Vein endothelial cell (primary cell): ENCODE measurements around the genes PLEK and NFU1.

- CAGE, long polyA plus RNA = no peak
These were observed 94.9 kb downstream of the MEIS1 start for GRCh38 chr2:66529749-66530305.

DNA sequence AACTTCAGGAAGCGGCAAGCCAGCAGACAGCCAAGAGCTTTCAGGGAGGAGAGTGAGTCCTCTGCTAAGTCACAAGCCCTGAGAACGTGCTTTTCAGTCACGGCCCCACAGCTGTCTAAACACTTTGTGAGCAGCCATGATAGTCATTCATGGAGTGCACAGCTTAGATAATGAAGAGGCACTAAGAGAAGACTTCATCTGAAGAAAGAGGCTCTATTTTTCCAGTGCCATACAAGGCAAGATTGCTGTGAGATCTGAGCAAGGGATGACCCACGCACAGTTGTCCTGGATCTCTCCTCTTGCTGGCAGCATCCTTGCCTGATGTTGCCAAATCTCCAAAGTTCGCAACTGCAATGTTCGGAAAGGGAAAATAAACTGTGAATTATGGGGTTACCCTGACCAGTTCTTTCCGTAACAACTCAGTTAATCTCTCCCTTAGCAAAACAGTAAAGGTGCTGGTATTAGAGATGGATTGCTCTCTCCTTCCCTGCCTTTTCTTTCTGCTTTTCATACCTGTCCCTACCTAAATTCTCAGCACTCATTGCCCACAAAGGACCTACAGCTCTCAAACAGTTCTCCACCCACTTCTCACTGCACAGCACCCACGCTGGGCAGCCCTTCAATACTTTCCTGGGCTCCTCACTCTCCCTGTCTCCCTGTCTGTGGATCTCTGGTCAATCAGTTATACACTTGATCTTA lies 418.8 kb downstream of the MEIS1 start:
- CAGE, long polyA plus RNA = no peak

DNA sequence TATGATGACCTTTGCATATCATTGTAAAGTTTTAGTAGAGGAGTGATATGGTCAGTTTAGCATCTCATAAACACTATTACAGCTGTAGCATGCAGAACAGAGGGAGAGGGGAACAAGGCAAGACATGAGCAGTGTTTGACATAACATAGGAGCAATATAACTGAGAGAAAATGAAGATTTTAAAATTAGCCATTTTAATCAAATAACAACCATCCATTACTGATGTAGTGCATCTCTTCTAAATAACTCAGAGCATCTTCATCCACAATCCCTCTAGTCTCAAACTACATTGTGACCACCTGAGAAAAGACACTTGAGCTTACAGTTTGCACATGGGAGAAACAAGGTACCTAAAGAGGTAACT lies 155.7 kb downstream of the ETAA1 start:
- CAGE, long polyA plus RNA = no peak

DNA sequence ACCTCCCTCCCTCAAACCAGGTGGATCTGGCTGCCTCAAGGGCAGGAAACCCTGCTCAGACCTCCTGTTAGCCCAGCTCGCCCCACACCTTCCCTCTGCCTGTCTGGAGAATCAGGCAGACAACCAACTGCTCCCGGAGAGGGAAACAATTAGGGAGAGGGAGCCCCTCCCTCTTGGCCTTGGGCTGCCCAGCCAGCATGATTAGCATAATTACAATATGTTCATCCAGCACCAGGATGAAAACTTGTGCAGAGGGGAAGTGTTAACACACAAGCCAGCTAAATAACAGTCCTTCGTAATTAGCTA lies 185.5 kb downstream of the C1D start:
- CAGE, long polyA plus RNA = no peak

DNA sequence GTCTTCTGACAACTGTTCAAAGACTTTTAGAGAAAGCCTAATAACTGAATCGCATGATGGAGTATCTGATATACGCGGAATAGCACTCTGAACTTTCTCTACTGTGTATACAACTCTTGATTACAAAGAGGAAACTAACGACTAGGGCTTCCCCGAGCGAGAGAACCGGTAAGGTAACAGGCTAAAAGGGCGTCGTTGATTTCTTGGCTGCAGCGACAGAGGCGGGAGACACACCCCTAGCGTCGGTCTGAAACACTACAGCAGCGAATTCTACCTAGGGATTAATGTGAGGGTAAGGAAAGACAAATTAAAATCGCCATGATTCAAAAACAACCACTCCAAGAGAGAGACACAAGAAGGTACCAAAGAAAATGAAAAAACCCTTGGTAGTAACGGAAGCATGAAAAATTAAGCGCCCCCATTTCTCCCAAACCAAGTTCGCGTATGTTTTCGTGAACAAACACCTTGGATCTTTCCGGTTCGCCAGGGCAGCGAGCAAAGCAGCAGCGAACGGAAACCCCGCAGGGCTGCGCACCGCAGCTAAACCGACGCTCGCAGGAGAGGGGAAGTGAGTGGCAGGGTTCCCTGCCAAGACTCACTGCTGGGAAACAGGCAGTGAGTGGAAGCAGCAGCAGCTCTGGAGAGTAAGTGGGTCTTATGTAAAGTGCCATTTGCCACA lies 1.2 kb downstream of the PPP3R1 start:
- CAGE, long polyA plus RNA = no peak

GRCh38 chr2:68365062-68365694 lies at the start of gene PLEK:
PLEK (plus strand) TSS chr2:68365282.
- CAGE, long polyA plus RNA = no peak

- CAGE, long polyA plus RNA = no peak
These were observed 25.9 kb downstream of the FBXO48 start for GRCh38 chr2:68441180-68441604.

DNA sequence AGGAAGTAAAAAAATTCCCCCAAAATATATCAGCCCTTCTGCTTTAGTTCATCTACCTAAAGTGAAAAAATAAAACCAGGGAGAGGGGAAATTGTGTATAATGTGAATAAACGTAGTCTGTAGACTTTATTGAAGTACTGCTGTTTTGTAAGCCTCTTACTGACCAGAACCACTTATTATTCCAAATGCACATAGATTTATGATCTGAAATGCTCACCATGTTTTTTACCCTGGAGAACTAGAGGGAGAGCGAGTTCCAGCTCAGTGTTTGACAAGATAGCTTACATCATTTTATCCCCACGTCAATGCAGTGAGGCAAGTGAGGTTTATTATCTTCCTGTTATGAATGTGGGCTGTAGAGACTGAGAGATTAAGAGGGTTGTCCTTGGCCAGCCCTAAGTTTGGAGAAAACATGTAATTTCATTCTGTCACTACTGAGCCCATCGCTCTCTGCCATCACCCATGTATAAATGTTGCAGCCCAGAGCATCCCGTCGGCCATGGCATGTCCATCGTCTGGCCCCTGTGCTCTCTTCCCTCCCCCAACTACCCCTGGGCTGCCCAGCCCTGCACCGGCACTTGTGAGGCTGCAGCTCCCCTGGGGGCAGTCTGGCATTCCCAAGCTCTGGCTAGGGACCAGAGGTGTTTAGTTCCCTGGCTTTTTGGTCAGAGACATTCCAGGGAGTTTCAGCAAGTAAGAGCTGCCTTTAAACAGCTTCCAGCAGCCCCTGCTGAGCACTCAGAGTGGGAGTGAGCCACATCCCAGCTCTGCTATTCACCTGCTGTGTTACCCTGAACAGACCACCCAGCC lies 136.7 kb downstream of the ANTXR1 start:
- CAGE, long polyA plus RNA = no peak

GRCh38 chr2:69177764-69178803 lies 165.1 kb downstream of the ANTXR1 start:
- CAGE, long polyA plus RNA = no peak

DNA sequence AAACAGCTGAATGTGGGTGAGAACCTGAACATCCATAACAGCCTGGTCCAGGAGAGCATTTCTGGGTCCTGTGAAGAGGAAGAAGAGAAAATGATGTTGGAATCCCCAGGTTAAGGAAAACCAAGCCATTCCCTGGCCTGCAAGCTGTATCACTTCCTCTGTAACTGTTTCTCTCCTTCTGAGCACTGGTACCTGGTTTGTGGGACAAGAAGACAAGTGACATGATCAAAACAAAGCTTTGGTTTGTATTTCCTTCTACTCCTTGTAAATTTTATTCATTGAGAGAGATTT lies 173.0 kb downstream of the GFPT1 start:
- CAGE, long polyA plus RNA = no peak

DNA sequence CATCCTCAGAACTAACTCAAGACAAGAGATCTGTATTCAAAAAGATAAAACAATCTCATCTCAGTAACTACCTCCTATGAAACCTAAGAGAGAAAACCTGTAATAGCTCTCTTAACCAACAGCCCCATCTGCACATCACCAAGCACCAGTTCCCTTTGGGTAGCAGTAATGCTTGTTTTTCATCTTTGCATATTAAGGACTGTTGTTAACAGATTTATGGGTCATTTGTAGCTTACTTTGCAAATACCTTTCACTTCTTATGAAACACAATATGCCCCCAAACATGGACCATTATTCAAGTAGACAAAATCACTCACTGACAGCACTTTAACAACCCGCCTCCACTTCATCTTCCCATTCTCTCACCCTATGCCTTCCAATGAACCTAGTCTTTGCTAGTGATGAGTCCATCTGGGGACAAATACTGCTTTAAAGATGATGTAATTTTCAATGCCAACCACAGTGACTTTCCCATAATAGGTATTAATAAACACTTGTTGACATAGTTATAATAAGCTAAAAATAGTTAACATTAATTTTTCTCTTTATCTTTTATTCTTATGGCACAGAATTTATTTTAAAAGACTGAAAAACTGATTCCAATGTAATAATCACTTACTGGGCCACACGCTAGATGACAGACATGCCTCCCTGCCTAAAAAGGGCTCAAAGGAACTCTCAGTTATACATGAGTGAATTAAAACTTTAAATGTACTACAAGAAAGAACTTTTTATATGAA lies 64.3 kb downstream of the GFPT1 start:
- CAGE, long polyA plus RNA = no peak

- CAGE, long polyA plus RNA = start-site peak on the minus strand at chr2:69437435-69437462, 35 and 14 reads in 2 replicates
These were observed at the start of gene NFU1 for GRCh38 chr2:69437246-69438310. NFU1 (minus strand) TSS chr2:69437435.

DNA sequence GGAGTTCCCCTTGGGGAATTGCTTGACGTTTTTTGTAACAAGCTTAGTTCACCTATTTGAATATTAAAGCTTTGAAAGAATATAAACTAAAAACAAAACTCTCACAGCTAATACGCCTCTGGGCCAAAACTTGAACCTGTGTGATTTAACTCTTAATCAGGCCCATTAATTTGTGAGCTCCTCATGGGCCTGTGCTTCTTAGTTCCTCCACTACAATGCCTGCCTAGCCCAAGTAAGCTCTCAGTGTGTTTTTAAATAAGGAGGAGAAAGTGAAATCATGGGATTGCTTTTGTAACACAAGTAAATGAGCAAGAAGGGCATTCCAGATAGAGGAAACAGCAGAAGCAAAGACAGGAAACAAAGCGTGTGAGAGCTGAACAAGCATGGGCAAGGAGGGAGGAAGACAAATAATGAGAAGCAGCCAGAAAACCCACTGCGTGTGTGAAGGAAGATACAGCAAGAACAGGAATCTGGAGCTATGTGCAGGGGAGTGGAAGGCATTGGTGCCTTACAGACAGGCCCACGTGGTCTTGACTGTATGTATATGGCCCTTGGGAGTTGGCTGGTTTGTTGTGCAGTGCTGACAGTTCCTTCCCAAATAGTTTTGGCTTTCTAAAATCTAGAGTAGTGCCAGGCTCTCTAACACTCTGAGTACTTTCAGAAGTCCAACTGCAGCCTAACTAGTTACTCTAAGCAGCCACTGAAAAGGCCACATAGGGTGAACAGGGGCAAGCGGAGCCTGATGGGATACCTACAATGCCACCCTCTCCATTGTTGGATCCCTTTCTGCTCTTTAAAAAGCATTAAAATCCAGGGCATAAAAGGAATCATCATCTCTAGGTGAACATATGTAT lies 88.6 kb downstream of the AAK1 start:
- CAGE, long polyA plus RNA = no peak

DNA sequence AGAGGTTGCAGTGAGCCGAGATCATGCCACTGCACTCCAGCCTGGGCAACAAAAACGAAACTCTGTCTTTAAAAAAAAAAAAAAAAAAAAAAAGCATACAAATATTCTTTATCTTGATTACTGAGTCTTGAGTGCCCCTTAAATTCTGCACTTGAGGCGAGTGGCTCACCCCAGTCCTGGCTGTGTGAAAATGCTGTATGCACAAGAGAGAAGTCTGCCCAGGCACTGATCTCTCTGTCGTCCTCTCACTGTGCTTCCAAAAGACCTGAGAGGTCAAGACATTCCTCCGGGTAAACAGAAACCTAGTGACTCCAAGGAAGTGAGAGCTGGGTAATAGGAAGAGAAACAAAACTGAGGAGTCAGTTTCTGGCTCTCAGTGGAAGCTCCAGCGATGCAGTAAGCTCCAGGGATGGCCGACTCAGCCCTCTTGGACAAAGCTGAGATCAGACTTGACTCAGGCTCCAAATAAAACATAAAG lies 70.9 kb downstream of the AAK1 start:
- CAGE, long polyA plus RNA = no peak

GRCh38 chr2:69641561-69642031 lies 1.9 kb downstream of the AAK1 start:
- CAGE, long polyA plus RNA = no peak

DNA sequence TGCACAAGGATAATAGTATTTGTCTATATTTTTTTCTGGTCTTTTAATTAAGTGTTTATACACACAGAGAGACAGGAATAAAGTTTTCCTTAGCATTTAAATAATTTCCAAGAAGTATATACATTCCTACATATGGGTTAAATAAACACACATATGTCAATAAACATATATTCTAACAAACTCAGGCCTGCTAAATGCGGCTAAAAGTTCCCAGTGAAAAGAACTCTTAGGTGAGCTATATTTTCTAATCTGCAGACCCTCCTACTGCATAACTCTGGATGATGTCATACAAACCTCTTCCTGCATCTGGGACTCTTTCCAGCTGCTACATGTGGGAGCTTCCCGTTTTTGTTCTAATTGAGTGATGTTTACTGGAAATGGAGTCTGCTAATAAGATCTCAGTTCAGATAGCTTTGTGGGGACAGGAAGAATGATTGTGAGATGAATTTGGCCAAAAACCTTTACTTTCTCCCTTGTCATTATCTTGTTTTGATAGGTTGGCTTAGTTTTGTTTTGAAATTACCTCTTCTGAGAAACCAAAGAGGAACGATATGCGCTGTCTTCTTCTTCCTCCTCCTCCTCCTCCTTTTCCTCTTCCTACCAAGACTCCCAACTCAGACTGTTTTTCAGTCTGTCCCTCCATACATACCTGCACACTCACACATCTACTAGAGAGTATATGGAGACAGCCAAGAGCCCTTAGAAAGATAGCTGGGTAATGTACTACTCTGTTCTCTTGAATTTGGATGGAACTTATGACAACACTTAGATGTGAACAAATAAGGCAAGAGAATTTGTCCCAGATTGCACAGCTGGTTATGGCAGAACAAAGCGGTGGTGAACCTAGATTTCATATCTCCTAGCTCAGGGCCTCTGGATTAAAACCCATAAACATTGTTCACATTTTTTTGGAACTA lies 39.7 kb upstream of the AAK1 start:
- CAGE, long polyA plus RNA = no peak

DNA sequence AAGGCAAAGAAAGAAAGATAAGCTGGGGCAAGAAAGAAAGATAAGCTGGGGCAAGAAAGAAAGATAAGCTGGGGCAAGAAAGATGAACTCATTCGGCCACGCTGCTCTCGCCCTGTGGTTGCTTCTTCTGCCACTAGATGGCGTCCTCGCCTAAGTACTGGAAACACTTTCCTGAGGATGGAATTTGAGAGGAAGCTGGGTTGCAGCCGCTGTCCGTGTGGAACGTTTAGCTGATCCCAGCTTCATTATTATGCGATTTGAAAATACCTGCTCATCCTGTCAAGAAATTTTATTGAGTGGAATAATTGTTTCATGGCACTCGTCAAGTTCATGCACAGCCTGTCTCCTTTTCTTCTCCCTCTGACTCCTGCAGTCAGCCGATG lies 17.2 kb upstream of the ANXA4 start:
- CAGE, long polyA plus RNA = no peak

- CAGE, long polyA plus RNA = no peak
These were observed 2.6 kb downstream of the ANXA4 start for GRCh38 chr2:69744544-69745018.

- CAGE, long polyA plus RNA = no peak
These were observed 39.2 kb upstream of the GMCL1 start for GRCh38 chr2:69790188-69790822.

DNA sequence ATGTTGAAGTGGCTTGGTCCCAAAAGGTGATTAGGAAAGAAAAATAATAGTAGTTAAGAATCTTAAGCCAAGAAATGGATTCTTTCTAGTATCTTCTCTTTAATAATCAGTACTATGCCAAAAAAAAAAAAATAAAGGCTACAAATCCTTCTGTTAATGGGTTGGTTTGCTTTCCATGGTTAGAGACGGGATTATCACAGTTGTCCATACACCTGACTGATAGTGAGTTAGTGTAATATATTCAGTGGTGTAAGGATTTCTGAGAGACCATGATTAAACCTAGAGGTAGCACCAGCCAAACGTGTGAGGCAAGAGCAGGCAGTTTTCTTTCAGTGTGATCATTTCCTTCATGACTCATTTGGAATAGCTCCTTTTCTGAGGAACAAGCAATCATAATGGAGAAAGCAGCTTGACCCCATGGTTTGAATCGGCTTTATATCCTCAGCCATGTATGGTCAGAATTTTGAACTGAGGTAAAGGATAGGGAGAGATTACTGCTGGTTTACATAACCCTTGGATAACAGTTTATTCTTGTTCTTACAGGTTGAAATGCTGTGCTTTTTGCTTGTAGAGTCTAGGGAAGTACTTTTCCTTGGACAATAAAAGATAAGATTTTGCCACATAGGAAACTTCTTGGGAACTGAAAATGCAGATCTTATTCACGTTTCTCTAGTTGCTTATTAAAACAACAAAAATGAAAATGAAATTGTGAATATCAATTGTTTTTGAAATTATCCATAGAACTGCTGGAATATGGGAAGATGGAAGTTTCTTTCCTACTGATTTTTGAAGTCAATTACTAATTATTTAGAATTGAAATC lies 3.0 kb downstream of the MXD1 start:
- CAGE, long polyA plus RNA = no peak